ENCODE measurements around a stretch of chr10.

DNA sequence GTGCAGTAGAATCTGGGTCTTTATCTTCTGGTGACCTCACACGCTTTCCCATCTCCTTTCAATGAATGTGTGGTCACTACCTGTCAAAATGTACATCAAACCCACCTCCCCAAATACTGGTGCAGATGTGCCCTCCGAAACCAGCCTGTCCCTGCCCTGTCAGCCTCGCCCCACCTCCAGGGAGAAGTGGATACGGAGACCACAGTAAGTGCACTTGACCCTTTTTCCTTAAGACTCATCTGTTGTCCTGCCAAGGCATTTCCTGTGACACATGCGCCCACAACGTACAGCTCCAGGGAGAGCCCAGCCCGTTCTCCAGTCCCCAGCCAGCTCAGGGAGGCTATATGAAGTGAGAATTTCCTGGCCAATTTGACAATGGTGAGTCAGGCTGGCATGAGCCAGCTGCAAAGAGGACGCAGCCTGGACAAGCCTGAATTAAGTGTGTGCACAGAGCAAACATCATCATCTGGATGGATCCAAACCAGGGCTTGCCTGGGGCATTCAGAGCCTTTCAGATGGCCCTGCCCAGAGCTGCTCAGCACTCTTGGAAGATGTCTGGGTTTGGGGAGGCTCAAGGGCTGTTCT, 244.8 kb downstream of the KCNMA1 start:
- PRO-cap = no peak

GRCh38 chr10:77502056-77502843, 135.4 kb downstream of the KCNMA1 start:
- PRO-cap = no peak

DNA sequence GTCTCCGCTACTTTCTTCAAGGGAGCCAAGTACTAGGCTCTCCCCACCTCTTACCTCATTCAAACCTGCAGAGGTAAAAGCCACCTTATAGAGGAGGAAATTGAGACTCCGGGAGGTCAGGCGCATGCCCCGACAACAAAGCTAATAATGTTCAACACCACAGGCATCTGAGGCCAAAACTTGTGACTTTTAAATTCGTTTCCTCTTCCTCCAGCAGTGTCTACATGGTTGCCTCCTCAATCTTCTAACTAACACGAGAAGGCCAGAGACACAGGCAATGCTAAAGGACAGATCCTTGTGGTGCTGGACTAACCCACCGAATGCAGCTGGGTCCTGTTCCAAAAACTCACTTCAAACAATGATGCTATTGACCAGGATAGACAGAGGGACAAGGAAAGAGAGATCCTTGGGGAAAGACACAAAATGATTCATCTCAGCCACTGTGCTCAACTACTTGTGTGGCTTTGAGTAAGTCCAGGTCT, 107.7 kb downstream of the KCNMA1 start:
- PRO-cap = no peak

GRCh38 chr10:77589340-77590389, 47.9 kb downstream of the KCNMA1 start:
- PRO-cap = no peak

DNA sequence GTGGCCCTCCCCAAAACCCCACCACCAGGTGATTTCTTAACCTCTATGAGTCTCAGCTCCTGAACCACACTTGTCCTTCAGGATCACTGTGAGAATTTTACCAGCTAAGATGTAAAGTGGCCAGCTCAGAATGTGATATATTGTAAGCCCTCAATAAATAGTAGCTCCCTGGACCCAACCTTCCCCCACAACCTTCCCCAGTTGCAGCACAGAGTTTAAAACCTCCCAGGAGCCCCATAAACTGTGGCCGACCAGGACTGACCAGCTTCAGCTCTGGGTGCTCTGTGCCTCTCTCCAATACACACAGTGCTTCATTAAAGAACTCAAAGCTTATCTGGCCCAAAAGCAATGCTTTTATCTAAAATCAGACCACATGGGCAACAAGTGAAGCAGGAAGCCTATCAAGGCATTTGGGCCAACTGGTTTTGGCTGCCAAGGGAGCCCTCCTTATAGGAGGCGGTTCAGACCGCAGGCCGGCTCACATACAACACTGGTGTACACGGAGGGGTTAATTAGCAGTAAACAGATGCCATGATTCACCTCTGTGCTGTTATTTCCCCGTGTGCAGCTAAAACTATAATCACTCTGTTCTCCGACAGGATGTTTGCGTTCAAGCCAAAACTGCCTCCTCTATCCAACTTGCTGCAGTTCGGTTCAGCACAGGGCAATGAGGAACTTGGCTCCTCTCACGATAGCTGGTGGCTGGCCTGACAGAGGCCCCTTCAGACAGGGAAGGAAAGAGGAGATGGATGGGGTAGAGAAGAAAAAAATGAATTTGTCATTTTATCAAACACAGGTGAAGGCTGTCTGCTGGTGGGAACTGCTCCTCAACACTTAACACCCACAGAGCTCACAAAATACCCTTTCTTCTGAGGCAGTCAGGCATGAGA, 24.3 kb downstream of the KCNMA1 start:
- PRO-cap = no peak

DNA sequence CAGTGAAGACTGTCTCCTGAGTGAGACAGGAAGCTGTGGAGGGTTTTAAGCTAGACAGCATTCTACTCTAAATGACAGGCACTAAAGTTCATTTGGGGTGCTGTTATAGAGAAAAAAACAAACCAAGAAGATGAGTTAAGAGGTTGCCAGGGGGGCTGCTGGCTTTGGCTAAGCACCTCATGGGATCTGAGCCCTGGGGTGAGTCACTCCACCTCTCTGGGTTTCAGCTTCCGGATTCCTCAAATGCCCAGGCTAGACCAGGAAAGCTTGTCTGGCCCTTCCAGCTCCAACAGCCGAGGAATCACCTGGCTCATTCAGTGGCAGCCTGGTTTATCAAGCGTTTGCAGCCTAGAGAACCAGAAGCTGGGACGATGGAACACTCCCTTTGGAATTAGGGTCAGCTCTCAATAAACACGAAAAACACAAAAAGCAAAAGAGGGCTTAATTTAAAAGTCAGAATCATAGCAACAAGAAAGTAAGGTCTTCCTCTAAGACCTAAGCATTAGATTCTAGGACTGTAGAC, 81.5 kb downstream of the DLG5 start:
- PRO-cap = no peak

DNA sequence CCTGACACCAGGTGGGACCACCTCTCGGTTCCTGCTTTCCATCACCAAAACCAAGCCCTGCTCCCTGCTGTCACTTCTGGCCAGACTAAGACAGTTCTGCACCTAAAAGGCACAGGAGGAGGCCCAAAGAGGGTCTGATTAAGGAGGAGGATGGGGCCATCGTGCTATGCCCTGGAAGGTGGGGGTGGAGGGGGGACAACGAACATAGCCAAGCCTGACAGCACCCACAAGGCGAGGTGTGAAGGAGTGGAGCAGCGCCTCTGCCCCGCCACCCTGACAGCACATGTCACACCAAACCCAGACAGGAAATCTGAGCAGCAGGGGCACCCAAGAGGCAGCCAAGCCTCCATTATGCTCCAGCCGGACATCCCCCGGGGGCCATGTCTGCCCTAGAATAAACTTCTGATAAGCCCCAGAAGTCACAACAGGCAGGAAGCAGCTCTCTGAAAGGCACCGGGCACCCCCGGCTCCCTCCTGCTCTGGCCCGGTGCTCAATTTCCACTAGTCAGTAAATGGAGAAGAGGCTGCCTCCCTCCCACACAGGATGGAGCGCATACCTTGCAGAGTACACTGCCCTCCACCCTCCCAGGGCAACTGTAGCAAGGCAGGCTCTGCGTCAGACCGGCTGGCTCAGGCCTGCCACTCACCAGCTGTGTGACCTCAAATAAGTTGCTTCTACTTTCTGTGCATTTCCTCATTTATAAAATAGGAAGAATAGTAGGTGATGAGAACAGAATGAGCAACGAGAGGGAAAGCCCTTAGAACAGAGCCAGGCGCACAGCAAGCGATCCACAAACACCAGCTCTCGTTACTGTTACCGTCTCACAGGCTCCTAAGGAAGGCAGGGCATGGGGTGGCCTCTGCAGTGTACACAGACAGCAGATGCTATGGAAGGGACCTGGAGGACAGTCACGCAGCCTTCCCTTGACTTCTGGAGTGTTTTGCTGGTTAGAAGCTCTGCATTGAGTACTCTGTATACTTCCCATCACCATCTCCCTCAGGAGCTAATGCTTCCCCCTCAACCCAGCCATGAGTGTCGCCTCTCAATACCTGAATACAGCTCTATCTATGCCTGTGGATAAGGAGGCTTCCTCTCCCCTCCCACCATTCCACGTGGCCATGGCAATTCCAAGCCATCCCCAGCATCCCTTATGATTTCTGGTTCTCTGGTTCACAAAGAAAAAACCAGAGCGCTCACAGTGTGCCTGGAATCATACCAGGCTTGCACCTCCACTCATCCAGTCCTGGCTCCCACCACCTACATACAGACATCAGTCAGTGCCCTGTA, 48.5 kb downstream of the DLG5 start:
- PRO-cap = no peak

- PRO-cap = no peak
Measured at GRCh38 chr10:77925899-77926685, 463 bp downstream of the DLG5 start.

GRCh38 chr10:77988706-77989148, 40.6 kb downstream of the POLR3A start:
- PRO-cap = no peak

DNA sequence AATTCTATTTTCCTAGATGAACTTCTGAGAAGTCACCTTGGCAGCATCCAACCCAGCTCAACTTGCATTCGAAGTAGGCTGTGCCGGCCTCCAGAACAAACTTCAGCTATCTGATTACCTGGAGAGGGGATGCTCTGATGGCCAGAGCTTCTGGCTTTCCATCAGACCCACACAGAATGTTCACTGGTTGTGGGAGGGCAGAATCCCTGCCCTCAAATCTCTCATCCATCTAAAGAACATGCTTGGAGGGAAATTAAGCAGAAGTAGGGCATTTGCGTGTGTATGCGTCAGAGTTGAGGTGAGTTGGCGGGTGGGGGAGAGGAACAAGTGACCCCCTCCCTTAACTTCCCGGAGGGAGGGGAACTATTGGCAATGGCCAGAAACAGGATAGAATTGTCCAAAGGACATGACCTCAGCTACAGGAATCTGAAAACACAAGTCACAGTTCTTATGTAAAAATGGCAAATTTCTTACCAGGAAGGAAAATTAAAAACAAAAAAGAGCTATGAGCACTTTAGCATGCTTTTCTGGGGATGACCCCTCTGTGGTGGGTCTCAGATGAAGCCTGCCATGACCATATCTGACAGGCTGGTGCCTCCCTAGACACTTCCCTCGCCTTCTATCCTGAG, 278.7 kb downstream of the RPS24 start:
- PRO-cap = no peak

DNA sequence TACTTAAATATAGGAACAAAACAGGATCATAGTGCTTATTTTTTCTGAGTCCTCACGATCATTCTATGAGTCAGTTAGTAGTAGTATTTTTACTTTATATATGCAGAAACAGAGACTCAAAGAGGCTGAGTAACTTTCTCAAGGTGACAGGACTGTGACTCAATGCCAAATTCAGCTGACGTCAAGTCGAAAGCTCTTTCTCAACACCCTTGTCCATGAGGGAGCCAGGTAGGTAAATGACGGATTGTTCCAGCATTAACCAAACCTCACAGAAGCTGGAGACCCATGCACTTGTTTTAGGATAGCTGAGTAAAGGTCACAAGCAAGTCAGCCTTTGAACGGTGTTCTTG, 413.3 kb downstream of the RPS24 start:
- PRO-cap = no peak

GRCh38 chr10:78516667-78517210, 483.1 kb downstream of the RPS24 start:
- PRO-cap = no peak

GRCh38 chr10:78763479-78764400, 305.0 kb upstream of the ZMIZ1 start:
- PRO-cap = no peak

GRCh38 chr10:78805238-78805754, 263.5 kb upstream of the ZMIZ1 start:
- PRO-cap = no peak

DNA sequence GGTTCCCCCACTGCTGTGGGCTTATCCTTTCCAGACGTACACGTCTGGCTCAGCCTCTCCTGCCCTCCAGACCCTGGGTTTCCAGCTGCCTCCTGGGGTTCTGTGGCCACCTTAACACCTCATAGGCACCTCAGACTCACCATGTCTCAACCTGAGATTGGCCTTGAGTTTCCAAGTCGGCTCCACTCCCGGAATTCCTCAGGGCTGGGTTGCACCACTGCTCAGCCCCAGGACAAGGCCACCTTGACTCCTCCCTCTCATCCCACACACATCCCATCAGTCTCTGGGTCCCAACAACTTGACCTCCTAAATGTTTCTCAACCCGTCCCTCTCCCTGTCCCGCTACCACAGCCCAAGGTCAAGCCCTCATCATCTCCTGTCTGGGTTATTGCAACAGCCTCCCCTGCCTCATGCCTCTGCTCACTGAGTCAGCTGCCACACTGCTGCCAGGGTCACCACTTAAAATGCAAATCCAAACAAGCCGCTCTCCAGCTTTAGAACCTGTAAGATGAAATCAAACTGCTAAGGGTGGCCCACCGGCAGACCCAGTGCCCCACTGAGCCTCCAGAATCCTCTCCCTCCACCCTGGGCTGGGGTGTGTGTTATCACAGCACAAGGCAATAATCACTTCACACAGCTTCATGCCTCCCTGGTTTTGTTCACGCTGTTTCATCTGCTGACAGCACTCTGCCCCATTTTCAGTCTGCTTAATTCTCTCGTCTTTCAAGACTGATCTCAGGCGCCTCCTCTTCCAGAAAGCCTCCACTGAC, 90.9 kb upstream of the ZMIZ1 start:
- PRO-cap = no peak

- PRO-cap = no peak
Measured at GRCh38 chr10:79007810-79008322, 60.9 kb upstream of the ZMIZ1 start.

DNA sequence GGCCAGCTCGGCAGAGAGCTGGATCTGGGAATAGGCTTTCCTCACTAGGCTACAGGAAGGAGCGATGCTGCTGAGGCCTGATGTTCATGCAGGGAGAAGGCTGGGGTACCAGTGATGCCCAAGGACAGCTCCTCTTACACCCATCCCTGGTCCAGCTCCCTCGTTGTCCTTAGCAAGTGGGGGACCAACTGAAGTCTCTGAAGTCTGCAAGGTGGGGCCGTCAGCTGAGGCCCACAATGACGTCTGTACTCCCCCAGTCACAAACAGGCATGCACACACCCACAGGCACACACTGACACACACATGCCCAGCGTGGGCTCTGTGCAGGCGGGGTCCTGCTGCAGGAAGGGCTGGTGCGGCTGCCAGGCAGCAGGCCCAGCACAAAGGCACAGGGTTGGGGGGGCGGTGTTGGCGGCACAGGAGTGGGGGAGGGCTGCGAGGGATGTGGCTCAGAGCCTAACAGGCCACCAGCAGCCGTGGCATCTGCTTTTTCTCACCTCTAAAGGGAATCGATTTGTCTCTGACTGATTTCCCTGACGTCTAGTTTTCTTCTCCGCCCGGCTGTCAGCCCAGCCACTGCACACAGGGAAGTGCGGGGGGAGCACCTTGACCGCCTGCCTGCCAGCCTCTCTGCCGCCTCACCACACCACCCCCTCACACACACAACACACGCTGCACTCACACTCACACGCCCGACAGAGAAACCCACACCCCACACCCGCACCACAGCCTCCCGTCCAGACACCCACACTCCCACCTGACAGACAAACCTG, 43.6 kb upstream of the ZMIZ1 start:
- PRO-cap = no peak

GRCh38 chr10:79070695-79071140, 2.0 kb downstream of the ZMIZ1 start:
- PRO-cap = unidirectional peak, minus-strand start at chr10:79070813; bidirectional peak, plus-strand start at chr10:79070971, minus-strand start at chr10:79070813

DNA sequence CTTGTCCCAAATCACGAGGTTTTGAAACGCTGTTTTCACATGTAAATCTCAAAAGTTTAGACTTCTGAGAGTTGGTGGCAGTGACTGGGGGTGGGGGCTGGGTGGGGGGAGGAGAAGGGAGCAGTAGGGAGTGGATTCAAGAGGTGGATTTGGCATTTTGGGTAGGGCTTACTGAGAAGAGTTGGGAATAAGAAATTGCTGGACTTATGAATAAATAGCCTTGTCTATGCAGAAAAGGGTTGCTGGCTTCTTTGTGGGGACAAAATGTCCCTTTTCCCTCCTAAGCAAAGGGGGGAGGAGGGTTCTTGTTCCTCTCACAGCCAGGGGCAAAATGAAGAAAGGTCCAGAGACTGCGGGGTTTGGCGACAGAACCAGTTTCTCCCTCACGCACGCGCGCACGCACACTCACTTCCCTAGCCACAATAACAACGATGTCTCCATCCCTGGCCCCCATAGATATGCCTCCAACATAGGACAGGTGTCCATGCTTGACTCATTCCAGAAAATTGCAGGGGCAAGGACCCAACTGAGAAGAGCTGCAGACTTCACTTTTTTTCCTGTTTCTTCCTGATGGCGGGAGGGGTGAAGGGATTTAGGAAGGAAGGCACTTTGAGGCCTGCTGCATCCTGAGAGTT, 3.2 kb downstream of the ZMIZ1 start:
- PRO-cap = no peak

GRCh38 chr10:79078612-79079592, 10.1 kb downstream of the ZMIZ1 start:
- PRO-cap = no peak